Skeletal muscle cell (primary cell): ENCODE results near the genes POMP and TEX26.

GRCh38 chr13:28658669-28659276 lies at the start of gene POMP:
Gene POMP, plus strand, starts transcription at chr13:28659130.
- RRBS: under 1% methylated on average over 17 of the region's 45 CpGs

GRCh38 chr13:28954524-28955149 lies 134.5 kb downstream of the MTUS2 start:
- RRBS: no CpG with 5 or more reads among the region's 7 CpGs

- RRBS: no CpG with 5 or more reads among the region's 1 CpG
Measured at GRCh38 chr13:29435391-29435551, 160.2 kb downstream of the SLC7A1 start.

DNA sequence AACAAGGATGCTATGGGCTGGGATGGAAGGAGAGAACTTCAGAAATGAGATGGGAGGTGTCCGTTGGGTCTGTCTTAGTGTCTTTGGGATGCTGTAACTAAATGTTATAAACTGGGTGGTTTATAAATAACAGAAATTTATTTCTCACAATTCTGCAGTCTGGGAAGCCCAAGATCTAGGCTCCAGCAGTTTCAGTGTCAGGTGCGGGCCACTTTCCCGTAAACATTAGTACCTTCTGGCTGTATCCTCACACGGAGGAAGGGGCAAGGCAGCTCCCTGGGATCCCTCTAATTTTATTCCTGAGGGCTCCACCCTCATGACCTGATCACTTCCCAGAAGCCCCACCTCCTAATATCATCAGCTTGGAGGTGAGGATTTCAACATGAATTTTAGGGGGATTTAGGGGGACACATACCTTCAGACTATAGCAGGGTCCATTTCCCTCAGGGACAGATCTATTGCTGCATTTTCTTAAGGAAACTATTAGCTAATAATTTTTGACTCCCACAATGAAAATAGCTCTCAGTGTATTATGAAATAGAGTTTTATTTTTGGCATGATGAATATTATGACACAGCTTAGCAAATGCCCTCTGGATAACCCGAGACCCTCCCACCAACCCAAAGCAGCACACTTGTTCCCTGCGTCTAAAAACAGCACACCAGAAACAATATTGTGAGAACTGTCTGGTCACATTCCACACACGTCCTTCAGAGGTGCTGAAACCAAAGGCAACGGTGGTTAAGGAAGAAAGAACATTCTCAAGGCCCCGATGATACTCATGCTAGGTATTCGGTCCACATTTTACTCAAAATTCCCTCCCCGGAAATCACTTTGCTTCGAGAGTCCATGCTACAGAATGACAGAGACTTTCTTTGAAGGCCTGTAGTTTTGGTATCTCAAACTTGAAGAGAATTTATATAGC lies 157.0 kb downstream of the SLC7A1 start:
- RRBS: no CpG with 5 or more reads among the region's 12 CpGs

DNA sequence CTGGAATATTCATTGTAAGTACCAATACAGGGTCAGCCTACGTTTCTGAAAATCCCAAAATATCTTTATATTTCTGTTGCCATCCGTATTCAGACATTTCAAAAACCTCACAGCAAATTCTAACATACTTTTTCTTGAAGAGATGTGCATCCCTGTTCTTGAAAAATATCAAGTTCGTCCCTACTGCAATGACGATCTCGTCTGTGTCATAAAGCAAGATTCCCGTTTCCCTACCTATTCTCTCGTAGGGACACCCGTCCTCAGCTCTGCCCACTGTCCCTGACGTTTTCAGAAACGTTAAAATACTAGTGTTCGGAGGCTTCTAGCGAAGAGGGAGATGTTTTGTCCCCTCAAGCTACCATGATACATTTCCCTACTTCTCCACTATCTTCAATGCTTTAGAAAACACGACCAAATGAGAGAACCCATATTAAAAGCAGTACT lies 1.5 kb downstream of the UBL3 start:
- RRBS: no CpG with 5 or more reads among the region's 13 CpGs

DNA sequence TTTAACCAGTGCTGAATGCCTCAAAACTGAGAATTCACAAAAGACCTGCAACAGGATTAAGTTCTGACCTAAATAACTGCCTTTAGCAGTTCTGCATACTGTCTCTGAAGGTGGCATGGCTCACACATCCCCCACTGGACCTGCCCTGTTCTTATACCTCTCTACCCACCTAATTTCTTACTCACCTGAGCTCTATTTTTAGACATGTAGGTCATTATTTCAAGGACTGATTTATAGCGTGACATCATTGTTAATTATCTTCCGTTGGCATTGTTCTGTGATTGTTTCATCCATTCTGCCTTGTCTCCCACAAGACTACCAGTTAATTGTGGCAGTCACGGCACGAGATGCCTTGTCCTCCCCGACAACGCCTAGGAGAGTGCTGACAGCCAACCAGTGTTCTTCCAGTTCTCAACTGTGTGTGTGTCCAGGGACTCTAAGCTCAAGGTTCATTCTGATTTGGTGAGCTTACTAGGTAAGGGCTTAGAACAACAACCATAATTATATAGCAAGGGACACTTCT lies 27.2 kb upstream of the UBL3 start:
- RRBS: no CpG with 5 or more reads among the region's 6 CpGs

DNA sequence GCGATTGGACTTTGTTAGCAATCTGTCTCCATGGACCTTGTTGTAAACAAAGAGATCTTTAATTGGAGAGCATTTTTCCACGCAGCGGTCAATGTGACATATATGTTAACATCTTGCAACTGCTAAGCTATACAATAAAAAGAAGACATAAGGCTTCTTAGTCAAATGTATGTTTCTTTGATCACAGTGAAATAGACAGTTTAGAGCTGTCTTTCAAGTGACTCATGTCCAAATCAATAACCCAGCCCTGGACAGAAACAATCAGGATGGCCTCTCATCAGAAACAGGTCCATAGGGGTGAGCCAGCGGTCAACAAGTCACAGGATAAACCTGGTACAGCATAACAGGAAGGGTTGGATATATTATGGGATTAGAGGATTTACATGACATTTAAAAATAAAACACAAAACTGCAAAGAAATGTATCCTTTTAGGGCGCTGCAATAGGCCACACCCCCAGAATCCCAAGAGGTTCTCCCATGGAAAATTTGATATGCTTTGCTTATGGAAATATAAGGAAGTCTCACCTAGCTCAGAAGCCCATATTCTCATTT lies 69.8 kb upstream of the UBL3 start:
- RRBS: no CpG with 5 or more reads among the region's 5 CpGs

- RRBS: no CpG with 5 or more reads among the region's 3 CpGs
Measured at GRCh38 chr13:29943427-29943728, 93.0 kb upstream of the UBL3 start.

GRCh38 chr13:30108604-30109413 lies 198.5 kb downstream of the KATNAL1 start:
- RRBS: no CpG with 5 or more reads among the region's 19 CpGs

GRCh38 chr13:30283372-30284018 lies 23.9 kb downstream of the KATNAL1 start:
- RRBS: no CpG with 5 or more reads among the region's 2 CpGs

DNA sequence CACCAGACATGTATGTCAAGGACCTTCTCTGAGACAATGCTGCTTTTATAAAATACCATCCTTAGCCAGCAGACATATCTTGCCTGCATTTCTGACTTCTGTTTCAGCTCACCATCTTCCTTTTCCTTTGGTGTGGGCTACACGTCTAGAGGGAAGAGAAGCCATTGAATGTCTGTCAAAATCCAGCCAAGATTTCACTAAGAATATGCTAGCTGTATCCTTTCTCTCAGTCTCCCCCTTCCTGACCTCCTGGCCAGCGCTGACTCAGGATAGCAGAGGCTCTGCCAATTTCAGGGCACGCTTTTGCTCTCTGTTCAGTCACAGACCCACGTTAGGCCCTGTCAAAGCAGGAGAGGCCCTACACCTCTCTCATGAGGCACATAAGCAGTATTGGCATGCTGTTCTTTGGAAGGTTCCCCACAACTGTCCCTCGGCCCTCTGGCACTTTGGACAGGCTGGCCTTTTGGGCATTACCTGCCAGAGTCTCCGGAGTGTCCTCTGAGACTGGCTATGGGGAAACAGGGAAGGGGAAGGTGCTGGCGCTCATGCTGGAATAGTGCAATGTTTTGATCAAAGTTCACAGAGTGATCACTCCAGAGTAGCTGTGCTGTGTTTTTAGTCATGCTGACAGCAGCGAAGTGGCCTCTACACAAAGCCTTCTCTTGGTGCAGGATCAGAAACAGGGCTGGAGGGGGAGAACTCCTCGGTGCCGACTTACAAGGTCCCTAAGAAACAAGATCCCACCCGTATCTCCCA lies 23.7 kb upstream of the UBE2L5 start:
- RRBS: no CpG with 5 or more reads among the region's 11 CpGs

DNA sequence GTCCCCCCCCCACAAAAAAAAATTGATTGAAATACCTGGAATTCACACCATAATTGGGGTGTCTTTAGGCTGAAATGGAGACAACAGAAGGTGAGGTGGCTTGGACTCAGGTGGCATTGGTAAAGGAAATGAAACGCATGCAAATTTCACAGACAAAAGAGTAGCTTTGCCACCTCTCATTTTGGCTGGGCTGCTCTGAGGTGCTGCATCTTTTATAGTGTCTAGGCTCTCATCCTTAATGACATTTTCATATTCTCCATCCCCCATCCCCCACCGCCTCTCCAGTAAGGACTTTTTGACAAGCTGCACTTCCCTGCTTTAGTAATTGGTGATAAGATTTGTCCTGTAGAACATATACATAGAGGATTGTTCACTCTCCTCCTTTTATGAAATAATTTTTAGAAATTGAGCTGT lies 7.0 kb downstream of the UBE2L5 start:
- RRBS: no CpG with 5 or more reads among the region's 2 CpGs

DNA sequence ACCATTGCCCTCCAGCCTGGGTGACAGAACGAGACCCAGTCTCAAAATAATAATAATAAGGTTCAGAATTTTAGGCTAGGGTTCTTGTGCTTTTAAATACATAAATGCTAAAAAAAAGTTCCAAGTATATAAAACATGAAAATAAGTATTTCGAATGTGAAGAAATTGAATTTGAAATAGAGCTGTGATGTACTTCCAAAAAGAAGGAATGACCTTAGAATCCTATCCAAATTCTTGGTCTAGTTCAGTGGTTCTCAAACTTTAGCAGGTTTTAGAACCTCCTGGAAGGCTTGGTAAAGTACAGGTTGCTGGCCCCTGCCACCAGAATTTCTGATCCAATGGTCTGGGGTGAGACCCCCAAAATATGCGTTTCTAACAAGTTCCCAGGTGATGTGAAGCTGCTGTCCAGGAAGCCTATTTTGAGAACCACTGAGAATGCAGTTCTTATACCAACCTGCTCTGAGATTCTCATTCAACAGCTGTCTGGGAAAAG lies 51.2 kb upstream of the HMGB1 start:
- RRBS: no CpG with 5 or more reads among the region's 3 CpGs

DNA sequence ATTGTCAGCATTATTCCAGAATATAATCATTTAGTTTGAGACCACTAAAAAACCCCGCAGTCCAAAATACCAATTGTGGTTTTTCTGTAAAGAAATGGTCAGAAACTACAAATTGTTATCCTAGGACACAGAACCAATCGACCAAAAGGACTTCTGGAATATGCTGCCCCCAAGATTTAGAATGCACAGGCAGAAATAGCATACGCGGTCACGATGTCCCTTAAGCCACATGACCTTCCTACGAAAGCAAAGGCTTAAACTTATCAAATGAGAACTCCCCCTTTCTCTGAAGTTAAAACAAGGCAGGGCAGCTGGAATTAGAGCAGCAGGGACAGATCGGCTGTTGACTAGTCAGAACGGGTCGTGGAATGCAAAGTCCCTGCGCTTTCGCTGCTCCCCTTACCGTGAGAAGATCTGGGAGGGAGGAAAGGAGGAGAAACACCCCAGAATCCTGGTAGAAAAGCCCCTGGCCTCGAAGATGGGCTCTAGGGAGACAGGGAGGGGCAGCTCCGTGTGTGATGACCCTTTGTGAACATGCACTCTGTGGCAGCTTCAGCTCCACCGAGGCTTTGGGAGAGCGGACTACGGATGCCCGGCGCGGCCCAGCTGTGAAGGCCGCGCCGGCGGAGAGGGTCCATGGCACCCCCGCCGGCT lies 780 bp upstream of the USPL1 start:
- RRBS: no CpG with 5 or more reads among the region's 26 CpGs

- RRBS: no CpG with 5 or more reads among the region's 15 CpGs
Measured at GRCh38 chr13:30659830-30660633, 42.3 kb downstream of the USPL1 start.

GRCh38 chr13:30689996-30691331 lies 44.9 kb upstream of the ALOX5AP start:
- RRBS: no CpG with 5 or more reads among the region's 32 CpGs

DNA sequence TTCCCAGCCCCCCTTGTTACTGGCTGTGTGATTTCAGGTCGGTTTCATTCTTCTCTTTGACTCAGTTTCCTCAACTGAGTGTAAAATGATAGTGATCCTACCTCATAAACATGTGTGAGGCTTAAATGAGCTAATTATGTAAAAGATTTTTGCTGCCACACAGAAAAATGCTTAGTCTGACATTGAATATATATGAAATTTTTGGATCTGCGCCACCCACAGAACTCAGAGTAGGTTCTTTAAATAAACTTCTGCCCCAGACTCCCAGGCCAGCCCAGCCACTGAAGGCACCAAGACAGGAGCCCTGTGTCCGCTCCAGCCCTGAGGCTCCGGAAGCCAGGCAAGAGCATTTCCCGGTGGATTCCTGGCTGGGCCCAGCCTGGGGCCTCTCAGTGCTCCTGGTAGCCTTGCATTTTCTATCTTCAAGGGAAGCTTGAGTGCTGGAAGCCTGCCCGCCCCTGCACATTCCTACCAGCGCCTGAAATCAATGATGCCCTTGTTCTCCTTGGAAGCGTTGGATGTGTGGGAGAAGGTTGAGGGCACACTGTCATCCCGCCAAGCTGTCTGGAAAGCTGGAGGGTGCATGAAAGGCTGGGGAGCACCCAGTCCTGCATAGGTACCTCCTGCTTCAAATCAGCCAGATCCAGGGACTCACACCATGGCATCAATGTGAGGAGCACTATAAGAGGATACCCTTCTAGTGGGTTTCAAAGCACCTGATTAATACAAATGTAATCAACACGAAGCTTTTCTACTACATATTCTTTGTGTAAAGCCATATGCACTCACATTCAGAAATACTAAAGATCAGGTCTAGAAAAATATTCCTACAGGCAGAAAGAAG lies 70.3 kb downstream of the ALOX5AP start:
- RRBS: no CpG with 5 or more reads among the region's 10 CpGs

- RRBS: no CpG with 5 or more reads among the region's 18 CpGs
Measured at GRCh38 chr13:30869951-30871152, 35.7 kb upstream of the MEDAG start.

GRCh38 chr13:30908230-30909043 lies 2.4 kb downstream of the MEDAG start:
- RRBS: no CpG with 5 or more reads among the region's 6 CpGs

GRCh38 chr13:30932409-30932939 lies at the start of gene TEX26:
Gene TEX26, plus strand, starts transcription at chr13:30932656.
- RRBS: 0% methylated on average over 1 of the region's 23 CpGs